Subcutaneous adipose tissue (tissue), 3 donors: Measurements from ENCODE around the gene GFOD1.

DNA sequence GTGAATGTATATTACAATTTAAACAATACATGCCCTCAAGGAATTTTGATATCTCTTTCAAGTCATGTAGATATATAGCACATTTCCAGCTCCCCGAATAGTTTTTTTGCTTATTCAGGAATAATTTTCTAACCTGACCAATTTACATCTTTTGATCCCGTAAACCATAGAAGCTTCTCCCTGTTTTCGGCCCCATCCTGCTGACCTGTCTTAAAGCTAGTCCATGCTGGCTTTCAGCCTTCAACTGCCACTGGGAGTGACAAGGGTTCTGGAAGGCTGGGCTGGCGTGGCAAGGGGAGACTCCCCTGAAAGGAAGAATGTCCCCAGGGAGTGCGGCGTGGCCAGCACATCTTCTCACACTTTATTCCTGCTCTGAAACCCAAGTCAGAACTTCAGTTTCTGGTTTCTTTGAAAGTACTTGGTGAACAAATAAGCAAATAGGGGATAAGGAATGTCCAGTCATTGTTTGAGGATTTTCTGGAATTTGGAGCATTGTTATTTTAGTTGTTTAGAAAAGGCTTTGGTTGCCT is 71.6 kb downstream of the TMEM170B start:
- PRO-cap = no peak
- RAMPAGE, long total RNA, 3 experiments = no peak in any of the 3 experiments

- PRO-cap = no peak
- RAMPAGE, long total RNA, 3 experiments = no peak in any of the 3 experiments
Measured at GRCh38 chr6:11685618-11686183, 92.9 kb downstream of the ADTRP start.

- PRO-cap = no peak
- RAMPAGE, long total RNA, 3 experiments = no peak in any of the 3 experiments
Measured at GRCh38 chr6:11728207-11728861, 50.3 kb downstream of the ADTRP start.

DNA sequence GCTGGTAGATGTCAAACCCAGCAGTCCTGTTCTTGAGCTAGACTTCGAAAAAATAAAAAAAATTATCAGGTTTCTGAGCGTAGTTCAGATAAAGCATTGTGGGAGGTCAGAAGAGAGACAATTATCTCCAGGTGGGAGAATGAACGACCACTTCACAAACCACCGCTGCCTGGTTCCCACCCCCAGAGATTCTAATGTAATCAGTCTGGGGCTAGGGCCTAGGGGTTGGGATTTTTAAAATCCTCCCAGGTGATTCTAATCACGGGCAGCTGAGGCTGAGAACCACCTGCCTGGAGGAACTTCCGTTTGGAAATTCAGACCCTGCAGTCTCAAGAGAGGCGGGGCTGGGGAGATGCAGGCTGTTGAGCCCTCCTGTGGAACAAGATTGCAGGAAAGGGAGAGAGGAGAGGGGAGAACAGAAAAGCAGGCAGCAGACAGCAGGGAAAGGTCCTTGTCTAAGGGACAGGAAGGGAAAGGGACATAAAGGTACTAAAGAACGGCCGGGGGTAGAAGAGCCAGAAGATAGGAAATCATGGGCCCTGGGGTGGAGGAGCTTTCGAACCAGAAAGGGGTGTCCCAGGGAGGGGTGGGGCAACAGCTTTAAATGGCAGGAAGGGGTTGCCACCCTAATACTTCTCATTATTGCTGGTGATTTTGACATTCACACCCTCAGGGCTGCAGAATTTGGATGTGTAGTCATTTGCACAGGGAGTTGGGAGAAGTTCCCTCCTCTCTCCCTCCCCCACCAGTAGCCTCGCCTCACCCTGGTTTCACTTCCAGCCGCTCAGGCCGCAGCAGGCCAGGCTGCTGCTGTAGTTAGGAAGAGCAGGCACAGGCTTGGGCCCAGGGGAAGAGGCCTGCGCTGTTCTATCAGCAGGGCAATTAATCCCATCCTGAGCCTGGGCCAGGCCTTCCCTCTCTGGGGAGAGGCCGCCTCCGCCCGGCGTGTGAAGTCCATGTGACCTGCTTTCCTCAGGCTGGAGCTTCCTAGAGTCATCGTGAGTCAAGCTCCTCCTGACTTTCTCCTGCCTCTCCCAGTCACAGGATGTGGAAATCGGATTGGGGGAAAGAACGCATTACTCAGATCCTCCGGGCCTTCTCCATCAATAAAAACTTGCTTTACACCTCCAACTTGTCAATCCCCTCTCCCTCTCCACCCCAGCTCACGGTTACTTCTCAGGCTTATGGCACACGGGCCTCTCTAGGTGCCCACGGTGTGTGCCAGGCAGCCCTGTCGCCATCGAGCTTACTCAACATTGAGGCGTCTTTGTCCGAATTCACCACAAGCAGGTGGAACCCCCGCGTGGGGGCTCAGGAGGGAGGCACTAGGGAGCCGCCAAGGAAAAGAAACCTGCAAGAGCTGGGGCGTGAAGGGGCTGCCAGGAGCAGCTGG is 8.1 kb downstream of the ADTRP start:
- PRO-cap = bidirectional peak, plus-strand start at position 1,048 of the sequence, minus-strand start at position 887 of the sequence
- RAMPAGE, long total RNA, 3 experiments = no peak in any of the 3 experiments

DNA sequence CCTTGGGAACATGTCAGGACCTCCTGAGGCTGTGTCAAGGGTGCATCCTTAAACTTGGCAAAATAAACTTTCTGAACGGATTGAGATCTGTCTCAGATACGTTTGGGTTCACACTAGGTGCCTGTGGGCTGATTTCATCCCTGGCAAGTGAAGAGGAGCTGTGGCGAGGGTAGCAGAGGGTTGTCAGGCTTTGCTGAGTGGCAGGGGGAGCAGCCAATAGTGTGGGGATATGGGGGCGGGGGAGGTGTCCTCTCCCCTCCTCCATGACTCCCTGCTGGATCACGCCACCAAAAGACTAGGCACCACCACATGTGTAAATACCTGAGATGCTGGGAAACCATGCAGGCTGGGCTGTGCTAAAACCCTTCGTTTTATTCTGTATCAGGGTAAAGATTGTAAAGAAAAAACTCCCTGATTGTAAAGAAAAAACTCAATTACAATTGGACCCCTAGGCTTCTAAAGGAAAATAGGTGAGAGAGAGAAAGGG is 26.7 kb upstream of the ADTRP start:
- PRO-cap = no peak
- RAMPAGE, long total RNA, 3 experiments = no peak in any of the 3 experiments

- PRO-cap = no peak
- RAMPAGE, long total RNA, 3 experiments = no peak in any of the 3 experiments
Measured at GRCh38 chr6:11805711-11805972, 27.0 kb upstream of the ADTRP start.

GRCh38 chr6:12065023-12066073 is 53.2 kb downstream of the HIVEP1 start:
- PRO-cap = no peak
- RAMPAGE, long total RNA, 3 experiments = start-site peak on the plus strand in 1 of 3 experiments, at chr6:12065566-12065655 at its widest, 5 reads per replicate

GRCh38 chr6:12203012-12203522 is 87.1 kb upstream of the EDN1 start:
- PRO-cap = no peak
- RAMPAGE, long total RNA, 3 experiments = no peak in any of the 3 experiments

GRCh38 chr6:12262091-12262857 is 27.9 kb upstream of the EDN1 start:
- PRO-cap = no peak
- RAMPAGE, long total RNA, 3 experiments = no peak in any of the 3 experiments

- PRO-cap = no peak
- RAMPAGE, long total RNA, 3 experiments = no peak in any of the 3 experiments
Measured at GRCh38 chr6:12313724-12314514, 23.8 kb downstream of the EDN1 start.

DNA sequence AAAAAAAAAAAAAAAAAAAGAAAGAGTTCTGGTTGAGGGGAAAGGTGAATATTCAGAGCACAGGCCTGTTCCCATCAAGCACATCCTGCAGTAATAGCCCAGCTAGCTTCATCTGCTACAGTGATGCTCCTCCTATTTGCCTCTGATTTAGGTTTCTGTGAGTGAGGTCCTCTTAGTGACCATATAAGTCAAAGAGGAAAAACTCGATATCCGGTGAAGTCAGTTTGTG is 33.8 kb downstream of the EDN1 start:
- PRO-cap = no peak
- RAMPAGE, long total RNA, 3 experiments = no peak in any of the 3 experiments

DNA sequence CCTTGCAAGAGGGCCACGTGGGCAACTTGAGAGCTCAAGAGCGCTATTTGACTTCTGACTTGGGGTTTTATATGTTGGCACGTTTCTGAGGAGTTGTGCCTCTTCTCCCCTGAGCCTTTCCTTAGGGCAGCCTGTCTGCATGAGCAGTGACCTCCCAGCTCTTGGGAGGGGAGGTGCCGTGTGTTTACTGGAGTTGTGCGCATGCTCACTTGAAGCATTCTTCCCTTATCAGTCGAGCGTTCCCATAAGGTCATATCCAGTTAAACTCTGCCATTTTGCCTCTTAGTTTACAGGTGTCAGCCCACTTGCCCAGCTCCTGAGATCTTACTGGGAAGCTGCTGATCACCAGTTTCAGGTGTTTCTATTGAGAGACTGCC is 122.4 kb upstream of the PHACTR1 start:
- PRO-cap = no peak
- RAMPAGE, long total RNA, 3 experiments = no peak in any of the 3 experiments

DNA sequence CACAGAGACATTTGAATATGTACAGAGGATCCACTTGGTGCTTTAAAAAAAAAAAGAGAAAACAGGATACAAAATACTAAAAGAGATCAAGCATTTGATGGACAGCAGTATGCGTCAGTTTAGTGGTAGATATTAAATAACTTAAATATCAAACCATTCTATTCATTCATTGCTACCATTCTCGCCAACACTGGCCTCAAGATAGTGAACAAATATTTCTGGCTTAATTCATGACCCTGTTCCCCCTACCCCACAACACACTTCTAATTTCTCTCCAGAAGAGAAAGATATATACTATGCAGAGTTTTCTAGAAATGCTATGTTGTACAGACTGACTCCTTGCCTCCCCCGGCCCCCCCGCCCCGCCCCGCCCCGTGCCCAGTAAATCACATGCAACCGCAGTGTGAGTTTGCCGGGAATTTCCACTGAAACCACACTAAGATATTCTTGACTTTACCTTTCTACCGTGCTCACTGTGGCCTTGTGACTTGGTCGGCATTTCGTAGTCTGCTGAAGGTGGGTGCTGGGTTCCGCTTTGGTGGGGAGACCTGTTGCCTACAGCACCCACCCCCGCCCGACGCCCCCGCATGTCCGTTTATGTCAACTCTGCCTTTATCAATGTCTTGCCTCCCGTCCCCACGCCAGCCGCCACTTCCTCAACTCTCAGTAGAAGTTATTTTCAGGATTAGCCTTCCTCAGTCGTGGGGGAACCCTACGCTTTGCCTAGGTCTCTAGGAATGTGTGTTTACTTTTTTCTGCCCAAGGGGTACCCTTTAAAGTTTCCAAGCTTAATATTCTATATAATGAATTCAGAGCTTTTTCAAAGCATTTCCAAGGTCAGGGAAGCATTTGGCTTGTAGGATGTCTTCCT is 54.6 kb downstream of the TBC1D7 start:
- PRO-cap = bidirectional peak, plus-strand start at position 406 of the sequence, minus-strand start at position 265 of the sequence
- RAMPAGE, long total RNA, 3 experiments = no peak in any of the 3 experiments

GRCh38 chr6:13286064-13286811 is 42.1 kb downstream of the TBC1D7 start:
- PRO-cap = no peak
- RAMPAGE, long total RNA, 3 experiments = no peak in any of the 3 experiments

- PRO-cap = no peak
- RAMPAGE, long total RNA, 3 experiments = no peak in any of the 3 experiments
Measured at GRCh38 chr6:13355831-13356586, 27.7 kb upstream of the TBC1D7 start.

DNA sequence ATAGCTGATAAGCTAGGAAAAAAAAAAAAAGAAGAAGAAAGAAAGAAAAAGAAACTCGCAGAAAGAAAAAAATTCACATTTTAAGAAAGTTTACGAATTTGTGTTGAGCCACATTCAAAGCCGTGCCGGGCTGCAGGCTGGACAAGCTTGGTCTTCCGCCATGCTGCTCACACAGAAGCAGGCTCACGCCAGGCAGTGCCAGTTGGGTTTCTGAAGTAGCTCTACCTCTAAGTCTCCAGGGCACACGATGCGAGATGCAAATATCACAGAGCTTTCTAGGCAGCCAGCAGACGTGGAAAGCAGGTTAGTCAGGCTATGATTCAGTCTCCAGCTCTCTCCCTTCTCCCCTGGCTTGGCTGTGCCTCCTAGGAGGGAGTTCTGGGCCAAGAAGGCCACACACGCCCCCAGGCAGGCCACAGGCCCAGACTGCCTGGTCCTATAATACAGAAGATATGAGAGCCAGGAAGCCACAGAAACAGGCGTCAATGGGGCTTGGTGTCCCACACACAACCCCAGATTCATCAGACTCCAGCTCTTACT is 61.5 kb downstream of the GFOD1 start:
- PRO-cap = no peak
- RAMPAGE, long total RNA, 3 experiments = no peak in any of the 3 experiments

DNA sequence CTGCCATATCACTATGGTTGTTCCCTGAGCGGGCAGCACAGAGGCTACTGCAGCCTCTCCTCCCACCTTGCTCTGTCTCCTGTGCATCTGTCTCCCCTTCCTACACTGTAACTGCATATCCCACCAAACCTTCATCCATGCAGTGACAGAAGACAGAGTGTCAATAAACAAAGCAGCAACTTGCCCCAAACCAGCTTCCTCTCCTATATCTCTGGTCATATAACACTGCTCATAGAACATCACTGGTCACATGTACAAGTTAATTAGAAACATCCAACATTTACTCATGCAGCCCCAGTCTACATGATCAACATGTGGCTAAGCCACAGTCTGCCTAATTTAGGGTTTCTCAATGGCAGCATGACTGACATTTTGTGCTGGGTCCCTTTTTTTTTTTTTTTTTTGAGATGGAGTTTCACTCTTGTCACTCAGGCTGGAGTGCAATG is 54.6 kb downstream of the GFOD1 start:
- PRO-cap = no peak
- RAMPAGE, long total RNA, 3 experiments = no peak in any of the 3 experiments

GRCh38 chr6:13487197-13488109 is at the start of gene GFOD1:
GFOD1 (minus strand) TSS chr6:13487600.
- PRO-cap = unidirectional peak, minus-strand start at chr6:13487319; bidirectional peak, plus-strand start at chr6:13487932, minus-strand start at chr6:13487600
- RAMPAGE, long total RNA, 3 experiments = no peak in any of the 3 experiments

DNA sequence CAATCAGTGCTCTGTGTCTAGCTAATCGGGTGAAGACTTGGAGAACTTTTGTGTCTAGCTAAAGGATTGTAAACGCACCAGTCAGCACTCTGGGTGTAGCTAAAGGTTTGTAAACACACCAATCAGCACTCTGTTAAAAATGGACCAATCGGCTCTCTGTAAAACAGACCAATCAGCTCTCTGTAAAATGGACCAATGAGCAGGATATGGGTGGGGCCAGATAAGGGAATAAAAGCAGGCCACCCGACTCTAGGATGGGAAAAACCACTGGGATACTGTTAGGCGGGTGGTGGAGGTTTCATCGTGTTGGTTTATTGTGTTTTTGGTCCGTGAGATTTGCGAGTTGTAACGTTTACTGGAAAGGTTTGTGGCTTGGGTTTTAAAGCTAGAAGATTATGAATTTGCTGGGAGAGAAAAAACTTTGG is 25.5 kb upstream of the GFOD1 start:
- PRO-cap = no peak
- RAMPAGE, long total RNA, 3 experiments = no peak in any of the 3 experiments

GRCh38 chr6:13526435-13527478 is 39.4 kb upstream of the GFOD1 start:
- PRO-cap = no peak
- RAMPAGE, long total RNA, 3 experiments = no peak in any of the 3 experiments